ENCODE data around the gene BUB3.

GRCh38 chr10:122119769-122120835, 131.1 kb downstream of the TACC2 start:
- PRO-cap = no peak

- PRO-cap = no peak
These were observed 138.0 kb downstream of the TACC2 start for GRCh38 chr10:122126579-122127728.

DNA sequence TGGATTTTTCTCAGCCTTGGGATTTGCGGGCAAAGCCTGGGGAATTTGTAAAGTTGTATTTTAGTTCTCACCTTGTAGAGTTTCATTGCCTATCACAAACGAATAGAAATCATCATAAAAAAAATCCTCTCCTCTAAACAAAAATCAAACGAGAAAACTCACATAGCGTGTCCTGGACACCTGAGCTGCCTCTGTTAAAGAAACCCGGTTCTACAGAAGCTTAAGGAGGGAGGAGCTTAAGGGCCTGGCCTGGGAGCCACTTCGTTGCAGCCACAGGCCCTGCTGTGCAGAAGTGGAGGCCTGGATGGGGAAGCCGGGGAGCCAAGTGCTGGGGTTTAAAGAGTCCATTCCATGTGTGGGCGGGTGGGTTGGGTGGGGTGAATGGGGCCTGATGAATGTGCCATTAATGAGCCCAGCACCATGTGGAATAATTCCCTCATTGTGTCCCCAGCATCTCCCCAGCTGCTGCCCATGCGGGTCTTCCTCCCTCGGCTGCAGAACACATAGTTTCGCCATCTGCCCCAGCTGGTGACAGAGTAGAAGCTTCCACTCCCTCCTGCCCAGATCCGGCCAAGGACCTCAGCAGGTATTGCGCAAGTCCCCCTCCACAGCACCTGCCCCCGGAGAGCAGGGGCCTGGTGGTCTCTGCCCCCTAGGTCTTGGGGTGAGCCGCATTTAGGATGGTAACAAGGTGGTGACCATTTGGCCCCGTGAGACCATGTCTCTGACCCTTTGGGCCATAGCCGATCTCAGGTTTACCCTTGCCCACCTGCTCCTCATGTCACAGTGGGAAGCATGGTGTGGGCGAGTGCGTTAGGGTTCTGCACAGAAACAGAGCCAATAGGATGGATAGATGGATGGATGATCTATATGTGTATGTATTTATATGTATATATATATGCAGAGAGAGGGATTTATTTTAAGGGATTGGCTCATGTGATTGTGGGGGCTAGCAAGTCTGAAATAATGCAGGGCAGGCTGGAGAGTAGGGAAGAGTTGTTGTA, 127.7 kb upstream of the BTBD16 start:
- PRO-cap = no peak

- PRO-cap = unidirectional peak, plus-strand start at chr10:122152748
These were observed 118.6 kb upstream of the BTBD16 start for GRCh38 chr10:122152363-122152973.

DNA sequence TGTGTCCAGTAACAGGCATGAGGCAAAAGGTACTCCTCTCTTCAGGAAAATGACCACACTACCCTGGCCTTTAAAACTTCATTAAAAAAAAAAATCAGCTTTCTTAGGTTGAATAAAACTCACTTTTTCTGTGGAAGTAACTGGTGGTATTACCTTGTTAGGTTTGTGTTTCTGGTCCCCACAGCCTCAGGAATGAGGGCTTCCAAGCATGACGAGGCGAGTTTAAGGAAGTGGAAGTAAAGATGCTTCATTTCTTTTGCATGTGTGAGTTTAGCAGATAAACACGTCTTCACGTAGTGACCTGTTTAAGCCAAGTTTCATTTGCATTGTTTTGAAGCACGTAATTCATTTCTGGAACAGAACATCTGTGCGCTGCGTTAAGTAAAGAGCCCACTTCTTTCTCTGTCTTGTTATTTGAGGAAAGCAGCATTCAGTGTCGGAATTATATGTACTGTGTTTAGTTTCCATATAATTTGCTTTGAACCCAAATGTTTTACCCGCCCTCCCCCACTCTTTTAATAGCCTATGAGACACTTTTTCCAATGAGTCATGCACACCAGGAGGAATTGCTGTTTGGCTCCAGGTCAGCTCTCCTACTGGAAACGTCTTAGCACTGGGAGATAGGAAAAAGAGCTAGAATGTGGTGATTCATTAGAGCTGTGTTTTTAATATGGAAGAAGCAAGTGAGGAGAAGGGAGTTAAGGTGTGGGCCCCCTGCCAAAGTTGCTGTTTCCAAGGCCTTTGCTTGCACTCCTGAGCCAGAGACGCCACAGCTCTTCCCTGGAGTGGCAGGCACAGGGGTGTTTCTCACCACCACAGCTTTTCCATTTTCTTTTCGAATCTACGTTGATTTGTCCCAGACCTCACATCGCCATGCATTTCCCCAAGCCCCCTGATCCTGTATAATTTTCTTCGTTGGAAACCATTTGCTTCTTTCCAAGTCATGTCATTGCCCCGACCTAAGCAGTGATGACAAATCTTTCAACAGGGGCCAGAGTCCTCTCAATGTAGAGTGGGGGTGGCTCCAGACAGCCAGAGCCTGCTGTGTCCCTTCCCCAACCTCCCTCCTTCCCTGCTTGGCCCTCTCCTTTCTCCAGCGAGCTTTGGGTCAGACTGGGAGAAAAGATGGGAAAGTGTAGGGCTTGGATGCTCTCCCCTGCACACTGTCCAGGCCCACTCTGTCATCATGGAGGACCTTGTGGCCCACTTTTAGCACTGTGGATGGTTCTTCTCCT, 36.9 kb downstream of the BTBD16 start:
- PRO-cap = no peak

GRCh38 chr10:122310722-122311308, 39.7 kb downstream of the BTBD16 start:
- PRO-cap = no peak

- PRO-cap = no peak
These were observed 14.1 kb downstream of the HTRA1 start for GRCh38 chr10:122475494-122475786.

GRCh38 chr10:122846078-122846368, 366 bp upstream of the CUZD1 start:
- PRO-cap = no peak

DNA sequence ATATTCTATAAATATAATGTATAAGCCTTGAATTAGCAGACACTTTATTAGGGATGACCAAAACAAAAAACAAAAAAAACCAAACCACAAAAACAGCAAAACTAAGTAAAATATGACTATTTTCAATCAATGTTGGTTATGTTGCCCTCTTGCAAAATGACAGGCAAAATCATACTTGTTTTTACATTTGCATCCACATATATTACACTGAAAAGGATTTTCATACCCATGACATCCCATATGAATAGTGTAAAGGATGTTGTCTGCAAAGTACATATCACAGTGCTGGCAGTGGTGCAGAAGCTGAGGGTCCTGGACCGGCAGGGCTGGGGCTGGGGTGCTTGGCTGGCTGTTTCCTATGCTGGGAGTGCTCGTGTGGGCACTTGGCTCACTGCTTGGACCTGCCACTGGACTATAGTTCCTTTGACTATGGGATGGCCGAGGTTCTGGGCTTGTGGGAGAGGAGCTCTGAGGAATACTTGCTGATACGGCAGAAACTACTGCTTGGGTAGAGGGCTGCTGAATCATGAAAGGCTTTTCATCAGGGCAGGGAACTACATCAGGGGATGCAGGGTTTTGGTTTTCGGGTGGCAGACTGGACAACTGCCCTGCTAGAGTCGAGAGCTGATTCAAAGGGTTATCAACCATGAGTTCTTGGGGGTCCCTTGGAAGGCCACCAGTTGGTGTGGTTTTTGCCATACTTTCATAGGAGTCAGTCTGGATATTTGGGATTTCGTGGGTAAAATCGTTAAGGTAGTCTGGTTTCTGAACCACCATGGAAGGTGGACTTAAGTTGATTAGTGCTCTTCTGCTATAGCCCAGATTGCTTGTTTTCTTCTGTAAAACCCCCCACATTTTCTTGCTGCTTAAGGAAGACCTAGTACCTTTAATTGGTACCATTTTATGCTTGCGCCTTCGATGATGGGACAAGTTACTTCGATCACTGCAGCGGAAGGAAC, 13.7 kb downstream of the PSTK start:
- PRO-cap = no peak

GRCh38 chr10:123134698-123135039, 1.1 kb upstream of the HMX3 start:
- PRO-cap = no peak

DNA sequence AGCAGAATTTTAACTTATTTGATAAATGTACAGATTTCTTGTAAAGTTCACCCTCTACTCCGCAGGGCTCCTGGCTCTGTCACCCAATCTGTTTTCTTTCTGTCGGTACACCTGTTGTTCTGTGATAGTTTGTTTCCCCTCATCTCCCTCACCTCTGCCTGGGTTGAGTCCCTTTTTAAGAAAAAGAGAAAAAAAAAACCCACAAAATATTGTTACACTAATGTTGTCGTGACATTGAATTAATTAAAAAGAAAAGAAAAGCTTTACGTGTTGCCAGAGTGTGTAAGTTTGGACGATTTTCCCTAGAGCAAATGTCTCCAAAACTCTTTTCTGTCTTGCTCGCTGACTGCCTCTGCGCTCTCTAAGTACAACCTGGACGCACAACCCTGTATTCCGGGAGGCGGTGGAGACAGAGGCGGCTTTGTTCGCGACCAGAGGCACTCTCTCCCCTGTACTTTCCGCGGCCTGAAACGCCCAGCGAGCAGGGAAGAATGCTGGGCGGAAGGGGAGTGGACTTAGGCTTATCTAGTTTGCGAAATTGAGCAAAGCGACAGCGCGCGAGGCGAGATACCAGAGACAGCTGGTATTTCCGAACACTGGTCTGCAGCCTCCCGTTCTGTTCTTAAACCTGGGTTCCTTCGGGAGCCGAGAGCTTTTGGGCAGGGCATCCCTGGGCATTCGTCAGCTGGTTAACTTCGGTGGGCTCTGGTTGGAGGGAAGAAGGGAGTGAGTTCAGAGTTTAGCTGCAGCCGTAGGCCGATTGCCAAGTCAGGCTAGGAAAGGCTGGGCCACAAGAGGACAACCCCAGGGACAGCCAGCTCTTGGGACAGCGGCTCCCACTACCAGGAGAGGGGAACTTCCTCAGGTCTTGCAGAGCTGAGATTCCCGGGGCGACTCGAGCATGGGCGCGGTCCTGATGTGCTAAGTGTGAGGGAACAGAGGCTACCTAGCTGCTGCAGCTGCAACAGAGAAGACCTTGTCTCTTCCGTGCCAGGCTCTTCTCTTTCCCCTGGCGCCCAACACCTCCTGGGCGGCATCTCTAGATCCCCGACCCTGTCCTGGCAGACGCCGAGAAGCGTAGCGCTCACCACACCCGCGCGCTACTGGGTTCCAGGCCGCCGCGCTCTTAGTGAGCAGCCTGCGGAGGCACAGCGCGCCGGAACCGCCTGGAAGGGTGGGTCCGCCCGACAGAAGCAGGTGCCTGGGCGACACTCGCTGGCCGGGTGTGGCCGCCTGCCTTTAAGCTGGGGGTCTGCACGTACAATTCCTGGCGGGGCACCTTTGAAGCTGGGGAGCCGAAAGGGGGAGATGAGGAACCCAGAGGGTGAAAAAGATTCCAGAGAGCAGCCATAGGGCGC, 3.9 kb downstream of the HMX3 start:
- PRO-cap = no peak

DNA sequence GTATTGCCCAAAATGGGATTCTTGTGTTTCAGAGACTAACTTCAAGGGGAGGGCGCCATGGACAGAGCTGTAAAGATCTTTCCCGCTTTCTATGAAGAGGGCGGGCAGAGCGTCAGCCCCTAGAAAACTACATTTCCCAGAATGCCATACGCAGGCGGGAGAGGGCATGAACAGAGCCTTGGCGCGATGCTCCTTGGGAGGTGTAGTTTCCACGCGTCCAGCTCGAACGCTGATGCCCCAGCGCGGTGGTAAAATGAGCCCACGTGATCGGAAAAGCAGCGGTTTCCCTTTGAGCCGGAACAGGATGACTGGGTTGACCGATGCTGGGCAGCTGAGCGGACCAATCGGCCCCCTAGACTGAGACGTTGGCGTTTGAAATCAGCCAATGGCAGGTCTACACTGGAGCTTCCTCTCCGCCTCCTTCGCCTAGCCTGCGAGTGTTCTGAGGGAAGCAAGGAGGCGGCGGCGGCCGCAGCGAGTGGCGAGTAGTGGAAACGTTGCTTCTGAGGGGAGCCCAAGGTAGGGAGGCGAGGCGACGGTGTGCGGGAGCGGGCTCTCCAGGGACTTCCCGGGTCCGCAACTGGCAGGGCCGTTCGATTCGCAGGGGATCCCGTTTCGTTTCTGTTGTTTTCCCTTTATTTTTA, at the start of gene BUB3:
BUB3 (plus strand) TSS at position 436 of the 644 bp plus-strand sequence.
- PRO-cap = unidirectional peak, plus-strand start at position 436 of the sequence

DNA sequence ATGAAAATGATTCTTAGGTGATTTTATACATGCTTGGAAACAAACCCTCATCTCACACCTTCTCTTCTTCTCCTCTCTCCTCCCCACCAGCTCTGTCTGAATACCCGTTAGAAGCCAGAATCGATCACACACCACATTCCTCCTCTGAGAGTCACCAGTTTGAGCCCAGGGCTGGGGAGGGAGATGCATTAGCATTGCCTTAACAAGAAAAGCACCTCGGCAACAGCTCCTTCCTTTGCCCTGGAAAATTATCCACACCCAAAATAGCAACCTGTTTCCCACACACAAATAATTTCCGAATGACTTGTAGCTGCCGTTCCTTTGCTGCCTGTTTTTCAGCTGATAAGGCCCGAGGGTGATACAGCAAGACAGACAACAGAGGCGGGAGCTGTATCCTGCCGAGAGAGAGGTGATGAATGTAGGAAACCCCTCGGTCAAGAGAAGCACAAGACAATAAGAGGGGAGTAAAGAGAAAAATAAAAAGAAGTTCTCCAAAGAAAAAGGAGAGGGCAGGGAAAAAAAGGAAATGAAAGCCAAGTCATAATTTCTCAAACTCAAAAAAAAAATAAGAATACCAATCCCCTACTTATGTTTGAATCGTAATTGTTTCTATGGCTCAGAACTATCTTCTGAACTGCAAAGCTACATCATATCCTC, 91.2 kb downstream of the CPXM2 start:
- PRO-cap = unidirectional peak, plus-strand start at position 345 of the sequence

DNA sequence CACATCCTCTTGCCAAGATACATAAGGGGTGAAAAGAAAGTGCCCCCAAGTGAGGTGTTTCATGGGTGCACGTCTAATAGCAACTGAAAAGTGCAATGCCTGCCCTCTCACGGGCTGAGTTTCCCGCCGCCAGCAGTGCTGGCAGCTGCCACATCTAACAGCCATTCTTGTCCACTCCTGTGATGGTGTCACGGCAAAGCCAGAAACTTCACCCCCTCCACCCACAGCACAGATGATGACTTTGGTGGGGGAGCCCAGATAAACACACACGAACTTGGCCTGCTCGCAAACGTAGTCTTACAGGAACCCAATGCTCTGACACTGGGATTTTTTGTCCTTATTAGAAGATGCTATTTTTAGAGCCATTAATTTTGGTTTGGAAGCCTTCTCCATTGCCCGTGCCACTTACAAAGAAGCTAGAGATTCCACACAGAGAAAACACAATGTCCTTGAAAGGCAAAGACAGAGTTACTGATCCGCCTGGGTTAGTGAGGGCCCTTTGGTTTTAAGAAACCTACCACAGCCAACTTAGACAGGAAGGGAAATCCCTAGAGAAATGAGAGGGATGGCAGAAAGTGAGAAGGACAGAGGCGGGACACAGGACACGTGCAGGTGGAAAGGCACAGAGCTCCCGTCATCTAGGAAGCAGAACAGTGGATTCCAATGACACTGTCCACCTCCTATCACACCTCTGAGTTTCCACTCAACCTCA, 26.6 kb downstream of the CPXM2 start:
- PRO-cap = no peak

DNA sequence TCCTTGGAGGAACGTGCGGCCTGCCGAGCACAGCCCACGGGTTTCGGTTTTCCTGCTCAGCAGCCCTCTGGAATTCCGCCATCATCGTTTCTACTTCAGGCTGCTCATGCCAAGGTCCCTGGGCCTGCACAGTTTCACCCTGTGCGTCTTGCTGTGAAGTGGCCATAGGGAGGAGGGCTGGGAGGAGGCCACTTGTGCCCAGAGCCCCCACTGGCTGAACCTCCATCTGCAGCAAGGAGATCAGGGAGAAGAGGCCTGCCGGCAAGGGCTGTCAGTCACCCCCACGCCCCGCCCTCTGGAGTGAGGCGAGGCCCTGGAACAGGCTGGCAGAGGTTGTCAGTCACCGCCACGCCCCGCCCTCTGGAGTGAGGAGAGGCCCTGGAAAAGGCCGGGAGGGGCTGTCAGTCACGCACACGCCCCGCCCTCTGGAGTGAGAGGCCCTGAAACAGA, 82.7 kb downstream of the CHST15 start:
- PRO-cap = no peak

DNA sequence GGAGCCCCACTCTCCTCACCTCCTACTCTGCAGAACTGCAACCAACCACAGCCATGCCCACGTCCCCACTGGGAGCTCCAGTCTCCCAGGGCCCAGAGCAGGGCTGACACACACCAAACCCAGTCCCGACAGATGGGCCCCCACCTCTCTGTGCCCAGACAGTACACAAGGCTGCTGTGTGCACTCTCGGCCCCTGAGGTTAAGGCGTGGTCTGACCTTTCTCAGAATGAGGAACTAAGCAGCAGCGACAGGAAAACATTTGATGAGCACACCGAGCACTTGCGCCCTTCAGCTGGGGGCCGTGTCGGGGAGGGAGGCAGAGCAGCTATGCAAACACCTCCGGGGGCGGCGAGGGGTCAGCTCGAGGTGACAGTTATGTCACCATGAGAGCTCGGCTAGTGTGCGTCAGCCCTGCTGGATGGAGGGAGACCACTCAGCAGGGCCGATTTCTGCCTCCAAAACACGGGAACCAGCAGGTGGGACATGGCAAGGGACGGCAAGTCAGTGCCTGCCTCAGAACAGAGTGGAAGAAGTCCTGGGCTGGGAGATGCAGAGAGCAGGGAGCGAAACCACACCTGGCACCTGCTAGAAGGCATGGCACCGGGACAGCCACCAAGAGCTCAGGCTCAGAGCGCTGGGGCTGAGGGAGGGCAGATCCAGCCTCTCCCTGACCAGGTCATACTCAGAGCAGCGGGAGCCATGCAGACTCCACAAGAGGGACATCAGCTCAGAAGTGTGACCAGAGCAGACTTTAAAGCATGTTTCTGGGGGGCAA, 57.4 kb downstream of the CHST15 start:
- PRO-cap = no peak

DNA sequence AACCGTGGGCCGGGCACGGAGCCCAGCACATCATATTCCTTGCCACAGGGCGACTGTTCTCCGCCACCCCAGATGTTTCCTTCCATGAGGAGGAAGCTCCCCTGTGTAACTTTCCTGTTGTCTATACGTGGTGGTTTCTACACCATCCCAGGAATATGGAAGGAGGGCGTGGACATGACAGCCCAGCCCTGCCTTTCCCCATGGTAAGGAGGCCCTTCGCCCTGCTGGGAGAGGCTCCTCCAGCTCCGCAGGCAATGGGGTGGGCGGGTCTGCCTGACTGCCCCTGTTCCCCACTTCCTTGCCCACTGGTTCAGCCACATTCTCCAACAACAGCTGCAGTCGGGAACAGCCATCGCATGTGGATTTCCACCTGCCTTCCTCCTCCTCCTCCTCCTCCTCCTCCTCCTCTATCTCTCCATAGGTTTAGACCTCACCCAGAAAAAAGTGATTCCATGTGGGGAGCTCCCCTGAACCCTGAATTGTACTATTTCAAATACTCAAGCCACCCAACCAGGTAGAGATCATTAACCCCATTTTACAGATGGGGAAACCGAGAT, 7.0 kb downstream of the CHST15 start:
- PRO-cap = no peak

DNA sequence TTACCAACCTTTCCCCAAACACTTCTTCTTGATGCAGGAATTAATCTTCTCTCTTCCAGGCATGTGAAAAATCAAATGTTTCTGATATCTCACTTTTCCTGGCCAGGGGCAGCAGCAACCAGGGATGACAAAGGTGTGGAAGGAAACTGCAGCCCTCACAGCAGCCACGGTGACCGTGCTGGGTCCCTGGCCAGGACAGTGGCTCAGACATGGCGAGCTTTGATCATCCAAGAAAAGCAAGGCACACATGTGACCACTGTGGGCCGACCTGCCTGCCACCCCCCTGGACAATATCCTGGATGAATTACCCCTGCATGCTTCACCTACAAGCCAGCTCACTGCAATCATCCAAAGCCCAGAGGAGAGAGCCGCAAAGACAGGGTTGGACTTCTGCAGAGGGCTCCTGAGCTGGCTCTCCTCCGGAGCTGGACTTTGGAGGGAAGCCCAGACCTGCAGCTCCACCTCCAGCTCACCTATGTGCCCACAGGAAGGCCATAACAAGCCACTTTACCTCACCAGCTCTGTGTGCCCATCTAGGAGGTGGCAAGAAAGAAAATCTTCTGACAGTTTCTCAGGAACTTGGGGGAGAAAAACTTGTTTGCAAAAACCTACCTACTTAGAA, 2.7 kb downstream of the CHST15 start:
- PRO-cap = no peak

DNA sequence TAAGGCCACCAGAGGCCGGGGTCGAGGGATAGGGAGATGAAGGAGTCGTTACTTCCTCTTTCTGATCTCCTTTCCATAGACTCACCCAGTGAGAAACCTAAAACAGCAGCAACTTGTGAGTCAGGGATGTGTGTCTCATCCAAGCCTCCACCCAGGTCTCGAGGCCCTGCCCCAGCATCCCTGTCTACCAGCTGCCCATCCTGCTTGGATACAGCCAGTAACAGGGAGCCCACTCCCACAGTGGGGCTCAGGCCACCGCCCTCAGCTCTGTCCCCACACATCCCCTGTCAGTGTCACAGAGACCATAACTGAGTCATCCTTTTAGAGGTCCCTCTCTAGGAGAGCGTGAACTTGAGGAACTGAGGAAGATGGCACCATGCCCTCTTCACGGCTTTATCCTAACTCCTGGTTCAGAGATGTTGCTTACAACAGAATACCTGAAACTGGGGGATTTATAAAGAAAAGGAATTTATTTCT, 49.6 kb upstream of the CHST15 start:
- PRO-cap = no peak

- PRO-cap = unidirectional peak, plus-strand start at chr10:124153311
These were observed 59.6 kb upstream of the CHST15 start for GRCh38 chr10:124152526-124153793.

Measured in anterior vena cava (tissue), 1 donor.